OCI-LY7 (cell line): ENCODE data around the genes SLC51A and SENP5.

DNA sequence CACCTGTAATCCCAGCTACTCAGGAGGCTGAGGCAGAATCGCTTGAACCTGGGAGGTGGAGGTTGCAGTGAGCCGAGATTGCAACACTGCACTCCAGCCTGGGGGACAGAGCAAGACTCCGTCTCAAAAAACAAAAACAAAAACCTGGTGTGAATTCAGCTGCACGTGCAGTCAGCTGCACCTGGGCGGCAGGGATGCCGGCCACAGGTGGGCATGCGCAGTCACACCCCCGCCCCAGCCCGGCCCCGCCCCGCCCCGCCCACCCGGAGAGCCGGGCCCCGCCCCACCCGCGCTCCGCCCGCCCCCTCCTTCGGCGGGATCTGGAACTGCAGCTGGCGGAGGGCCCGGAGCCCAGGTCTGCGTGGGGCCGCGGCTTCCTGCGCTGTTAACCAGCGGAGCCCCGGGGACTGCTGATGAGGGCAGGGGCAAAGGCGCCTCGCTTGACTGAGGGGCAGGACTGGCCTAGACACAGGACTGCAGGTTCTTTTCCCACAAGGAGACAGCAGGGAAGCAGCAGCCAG lies 27.0 kb downstream of the MUC20 start:
- PRO-cap: no peak
- RAMPAGE, long total RNA: no peak

DNA sequence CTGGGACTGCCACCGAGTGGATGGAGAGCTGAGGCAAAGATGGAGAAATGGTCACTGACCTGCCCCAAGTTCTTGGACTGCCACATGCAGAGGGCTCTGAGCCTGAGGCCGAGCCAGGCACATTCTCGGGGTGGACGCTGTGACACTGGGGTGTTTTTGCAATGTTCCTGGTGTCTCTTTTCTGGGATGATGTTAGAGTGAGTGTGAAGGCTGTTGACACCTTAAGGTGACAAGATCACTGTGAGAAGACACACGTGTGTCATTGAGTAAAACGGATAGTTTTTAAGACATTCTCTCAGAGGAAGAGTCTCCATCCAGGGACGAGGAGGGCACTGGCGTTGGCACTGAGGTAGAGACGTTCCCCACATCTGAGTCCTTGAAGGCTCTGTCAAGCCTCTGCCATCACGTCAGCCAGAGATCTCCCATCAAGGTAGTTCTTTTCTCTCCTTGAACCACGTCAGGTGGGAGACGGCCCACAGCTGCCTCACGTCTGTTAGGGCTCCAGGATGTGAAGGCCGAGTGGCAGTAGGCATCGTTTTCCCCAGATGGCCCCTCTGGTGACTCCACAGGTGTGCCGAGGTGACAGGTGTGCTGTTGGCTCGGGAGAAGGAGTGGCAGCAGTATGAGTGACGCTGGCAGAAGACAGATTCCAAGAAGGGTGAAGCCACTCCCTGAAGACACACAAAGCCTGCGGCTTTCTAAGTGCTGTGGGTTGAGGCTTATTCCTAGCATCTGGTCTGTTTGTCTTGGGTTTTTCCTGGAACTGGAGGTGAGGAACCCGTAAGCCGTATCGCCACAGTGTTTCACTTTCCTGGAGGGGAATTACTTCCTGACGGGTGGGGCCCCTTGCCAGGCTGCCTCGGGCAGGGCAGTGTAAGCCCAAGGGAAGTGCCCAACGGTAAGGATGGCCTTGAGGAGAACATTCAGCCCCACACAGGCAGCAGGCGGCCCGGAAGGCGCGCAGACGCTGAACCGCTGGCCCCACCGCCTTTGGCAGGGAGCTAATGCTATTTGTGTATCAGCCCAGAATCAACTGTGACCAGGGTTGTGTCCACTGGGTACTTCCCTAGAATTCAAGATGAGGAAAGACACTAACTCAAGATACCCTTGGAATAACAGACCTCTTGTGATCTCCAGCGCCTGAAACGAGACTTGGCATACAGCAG lies 7.5 kb downstream of the MUC4 start:
- PRO-cap: no peak
- RAMPAGE, long total RNA: no peak

DNA sequence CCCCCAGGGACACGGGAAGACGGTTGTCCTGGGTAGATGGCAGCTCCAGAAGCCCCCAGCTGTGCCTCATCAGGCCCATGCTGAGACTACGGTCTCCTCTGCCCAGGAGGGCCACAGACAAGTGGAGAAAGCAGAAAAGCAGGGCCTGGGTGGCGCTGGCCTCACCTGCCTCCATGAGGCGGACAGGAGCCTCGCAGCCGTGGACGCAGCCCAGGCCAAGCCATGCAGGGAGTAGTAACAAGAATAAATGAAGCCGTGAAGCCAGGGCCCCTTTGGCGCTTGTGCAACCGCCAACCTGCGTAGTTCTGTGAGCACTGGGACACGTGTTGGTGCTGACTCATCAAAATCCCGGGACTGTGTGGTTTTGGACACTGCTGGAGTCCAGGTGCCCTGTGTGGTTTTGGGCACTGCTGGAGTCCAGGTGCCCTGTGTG lies 12.3 kb upstream of the MUC4 start:
- PRO-cap: no peak
- RAMPAGE, long total RNA: no peak

- PRO-cap: no peak
- RAMPAGE, long total RNA: no peak
Observed at GRCh38 chr3:195906729-195907599, 1.4 kb downstream of the TNK2 start.

- PRO-cap: no peak
- RAMPAGE, long total RNA: no peak
Observed at GRCh38 chr3:195961402-195961862, 53.1 kb upstream of the TNK2 start.

DNA sequence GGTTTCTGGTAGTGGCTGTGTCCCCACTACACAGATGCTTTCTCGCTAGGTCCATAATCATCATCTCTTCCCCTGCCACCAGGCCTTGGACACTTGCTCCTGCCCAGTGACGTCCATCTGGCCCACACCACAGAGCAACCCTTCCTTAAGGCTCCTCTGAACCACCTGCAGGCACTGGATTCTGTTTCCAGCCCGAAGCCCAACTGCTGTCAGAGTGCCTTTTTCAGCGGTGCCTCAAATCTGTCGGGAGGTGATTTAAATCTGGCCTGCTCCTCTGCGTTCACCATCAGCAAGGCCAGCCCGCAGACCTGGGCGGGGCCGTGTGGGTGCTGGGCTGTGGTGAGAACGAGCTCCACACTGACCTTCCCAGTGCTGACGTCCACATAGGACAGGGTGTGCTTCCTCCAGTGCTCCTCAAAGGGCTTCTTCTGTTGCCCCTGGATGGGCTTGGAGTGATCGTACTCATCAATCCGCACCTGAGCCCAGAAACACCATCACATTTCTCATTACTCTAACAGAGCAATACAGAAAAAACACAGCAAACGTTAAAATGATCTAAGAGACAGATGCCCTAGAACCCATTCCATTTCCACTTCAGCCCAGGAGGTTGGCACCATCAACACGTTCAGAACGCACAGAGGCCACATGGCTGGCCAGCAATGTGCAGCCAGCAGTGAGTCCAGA lies 56.9 kb upstream of the TNK2 start:
- PRO-cap: no peak
- RAMPAGE, long total RNA: no peak

- PRO-cap: no peak
- RAMPAGE, long total RNA: no peak
Observed at GRCh38 chr3:195970102-195970725, 61.9 kb upstream of the TNK2 start.

DNA sequence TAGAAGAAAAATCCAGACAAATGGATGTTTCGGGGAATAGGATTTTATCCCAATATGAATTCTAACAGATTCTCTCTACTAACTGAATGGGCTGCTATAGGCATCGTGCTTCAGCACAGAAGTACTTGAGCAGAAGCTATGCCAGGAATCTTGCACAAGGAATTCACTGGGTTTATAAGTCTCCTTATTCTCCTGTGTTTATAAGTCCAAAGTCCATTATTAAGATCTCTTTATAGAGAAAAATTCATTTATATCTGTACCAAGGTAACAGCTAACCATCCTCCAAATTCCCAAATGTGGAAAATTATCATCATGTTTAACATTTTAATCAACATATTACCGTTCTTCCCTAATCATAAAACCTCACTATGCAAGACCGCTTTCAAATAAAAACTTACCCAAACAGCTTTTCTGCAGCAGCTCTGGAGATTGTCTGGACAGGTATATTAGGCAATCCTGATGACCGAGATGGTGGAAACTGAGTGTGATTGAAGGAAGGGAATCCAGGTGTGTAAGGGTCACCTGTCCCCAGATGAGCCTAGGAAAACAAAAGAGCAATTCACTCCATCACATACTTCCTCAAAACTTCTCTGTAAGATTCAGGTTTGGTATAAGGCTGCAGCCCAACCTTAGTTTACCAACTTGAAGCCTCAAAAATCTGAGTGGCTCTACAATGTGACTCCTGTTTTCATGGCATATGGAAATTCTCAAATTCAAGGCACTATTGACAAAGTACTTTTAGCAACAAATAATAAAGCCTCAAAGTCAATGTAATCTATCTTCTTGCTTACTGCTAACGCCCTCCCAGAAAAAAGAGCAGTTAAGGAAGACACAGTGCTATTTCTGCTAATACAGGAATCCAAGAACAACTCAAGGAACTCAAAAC lies 14.5 kb downstream of the TFRC start:
- PRO-cap: no peak
- RAMPAGE, long total RNA: no peak

DNA sequence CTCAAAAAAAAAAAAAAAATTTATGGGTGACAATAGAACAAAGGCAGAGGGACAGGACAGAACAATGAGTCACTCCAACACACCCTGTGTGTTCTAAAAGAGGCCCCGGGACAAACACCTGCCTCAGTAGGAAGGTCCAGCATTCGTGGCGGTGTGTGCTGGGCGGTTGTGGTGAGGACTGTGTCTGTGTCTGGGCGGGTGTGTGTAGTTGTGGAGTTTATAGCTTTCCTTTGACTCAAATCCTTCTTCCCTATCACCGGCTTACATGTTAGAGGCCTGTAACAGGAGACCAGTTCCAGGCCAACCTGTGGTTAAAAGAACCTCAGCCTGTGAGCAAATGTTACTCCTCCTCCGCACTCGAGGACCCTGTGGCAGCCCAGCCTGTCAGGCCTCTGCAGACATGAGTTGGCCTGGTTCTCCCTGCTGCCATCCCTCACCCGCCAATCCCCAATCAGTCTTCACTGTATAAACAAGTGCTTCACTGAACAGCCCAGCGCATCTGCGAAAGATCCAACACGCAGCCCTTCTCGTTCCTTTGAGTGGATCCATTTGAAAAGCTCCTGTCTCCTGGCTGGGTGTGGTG lies 27.7 kb downstream of the ZDHHC19 start:
- PRO-cap: no peak
- RAMPAGE, long total RNA: no peak

DNA sequence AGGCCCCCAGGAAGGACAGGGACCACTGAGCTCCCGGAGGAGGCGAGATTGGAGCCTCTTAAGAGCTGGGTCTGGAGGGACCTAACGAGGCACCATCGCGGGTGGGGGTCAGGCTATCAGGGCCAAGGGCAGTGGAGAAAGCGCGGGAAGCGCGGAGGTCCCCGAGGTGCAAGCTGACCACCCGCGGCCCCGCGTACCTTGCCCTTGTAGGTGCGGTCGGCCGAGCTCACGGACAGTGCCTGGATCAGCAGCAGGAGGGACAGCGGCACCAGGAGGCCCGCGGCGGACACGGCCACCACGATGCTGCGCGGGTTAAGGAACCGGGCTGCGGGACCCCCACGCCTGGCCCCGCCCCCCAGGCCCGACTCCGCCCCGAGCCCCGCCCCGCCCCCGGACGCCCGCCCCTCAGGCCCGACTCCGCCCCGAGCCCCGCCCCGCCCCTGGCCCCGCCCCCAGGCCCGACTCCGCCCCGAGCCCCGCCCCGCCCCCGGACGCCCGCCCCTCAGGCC lies 3.9 kb downstream of the ZDHHC19 start:
- PRO-cap: no peak
- RAMPAGE, long total RNA: no peak

DNA sequence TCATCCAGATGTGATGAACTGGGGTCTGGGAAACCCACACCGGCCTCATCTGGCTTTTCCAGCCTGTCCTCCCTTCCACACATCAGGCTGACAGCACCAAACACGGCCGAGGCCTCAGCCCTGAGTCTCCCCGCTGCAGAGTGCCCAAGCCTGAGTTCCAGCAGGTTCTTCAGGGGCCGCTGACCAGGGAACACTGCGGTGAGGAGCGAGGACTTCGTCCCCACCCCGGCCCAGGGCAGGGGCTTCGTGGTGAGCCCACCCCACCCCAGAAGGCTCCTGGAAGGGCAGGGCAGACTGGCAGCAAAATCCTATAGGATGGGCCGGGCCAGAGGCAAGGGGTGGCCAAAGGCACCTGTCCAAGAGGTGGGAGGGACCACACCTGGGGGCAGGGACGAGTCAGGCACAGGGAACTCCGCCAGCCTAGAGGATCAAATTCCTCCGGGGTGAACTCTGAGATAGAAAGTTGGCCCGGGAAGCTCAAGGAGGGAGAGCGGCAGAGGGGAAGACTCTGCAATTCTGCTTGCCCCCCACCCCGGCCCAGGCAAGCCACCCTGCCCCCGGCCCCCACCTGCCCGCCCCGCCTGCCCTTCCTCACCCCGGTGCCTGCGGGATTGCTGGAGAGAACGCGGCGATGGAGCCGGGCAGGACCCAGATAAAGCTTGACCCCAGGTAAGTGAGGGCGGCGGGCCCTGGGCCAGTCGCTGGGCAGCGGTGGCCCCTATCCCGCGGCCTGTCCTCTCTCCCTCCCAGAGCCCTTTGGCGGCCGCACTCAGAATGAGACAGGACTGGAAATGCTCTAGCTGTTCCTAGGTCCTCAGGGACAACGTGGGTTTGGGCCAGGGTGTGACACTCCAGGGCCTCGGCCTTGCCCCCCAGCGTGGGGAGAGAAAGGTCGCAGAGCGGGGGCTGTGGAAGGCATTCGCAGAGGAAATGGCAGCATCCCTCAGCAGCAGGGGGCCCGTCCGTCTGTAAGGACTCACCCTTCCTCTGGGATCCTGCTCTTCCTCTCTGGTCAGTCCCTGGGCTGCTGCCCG lies at the start of gene SLC51A:
Gene SLC51A (plus strand): TSS at position 453 of the 1,034 bp plus-strand sequence.
- PRO-cap: no peak
- RAMPAGE, long total RNA: no peak

DNA sequence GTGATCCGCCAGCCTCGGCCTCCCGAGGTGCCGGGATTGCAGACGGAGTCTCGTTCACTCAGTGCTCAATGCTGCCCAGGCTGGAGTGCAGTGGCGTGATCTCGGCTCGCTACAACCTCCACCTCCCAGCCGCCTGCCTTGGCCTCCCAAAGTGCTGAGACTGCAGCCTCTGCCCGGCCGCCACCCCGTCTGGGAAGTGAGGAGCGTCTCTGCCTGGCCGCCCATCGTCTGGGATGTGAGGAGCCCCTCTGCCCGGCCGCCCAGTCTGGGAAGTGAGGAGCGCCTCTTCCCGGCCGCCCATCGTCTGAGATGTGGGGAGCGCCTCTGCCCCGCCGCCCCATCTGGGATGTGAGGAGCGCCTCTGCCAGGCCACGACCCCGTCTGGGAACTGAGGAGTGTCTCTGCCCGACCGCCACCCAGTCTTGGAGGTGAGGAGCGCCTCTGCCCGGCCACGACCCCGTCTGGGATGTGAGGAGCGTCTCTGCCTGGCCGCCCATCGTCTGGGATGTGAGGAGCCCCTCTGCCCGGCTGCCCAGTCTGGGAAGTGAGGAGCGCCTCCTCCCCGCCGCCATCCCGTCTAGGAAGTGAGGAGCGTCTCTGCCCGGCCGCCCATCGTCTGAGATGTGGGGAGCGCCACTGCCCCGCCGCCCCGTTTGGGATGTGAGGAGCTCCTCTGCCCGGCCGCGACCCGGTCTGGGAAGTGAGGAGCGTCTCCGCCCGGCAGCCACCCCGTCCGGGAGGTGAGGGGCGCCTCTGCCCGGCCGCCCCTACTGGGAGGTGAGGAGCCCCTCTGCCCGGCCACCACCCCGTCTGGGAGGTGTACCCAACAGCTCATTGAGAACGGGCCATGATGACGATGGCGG lies 27.7 kb downstream of the SLC51A start:
- PRO-cap: no peak
- RAMPAGE, long total RNA: no peak

DNA sequence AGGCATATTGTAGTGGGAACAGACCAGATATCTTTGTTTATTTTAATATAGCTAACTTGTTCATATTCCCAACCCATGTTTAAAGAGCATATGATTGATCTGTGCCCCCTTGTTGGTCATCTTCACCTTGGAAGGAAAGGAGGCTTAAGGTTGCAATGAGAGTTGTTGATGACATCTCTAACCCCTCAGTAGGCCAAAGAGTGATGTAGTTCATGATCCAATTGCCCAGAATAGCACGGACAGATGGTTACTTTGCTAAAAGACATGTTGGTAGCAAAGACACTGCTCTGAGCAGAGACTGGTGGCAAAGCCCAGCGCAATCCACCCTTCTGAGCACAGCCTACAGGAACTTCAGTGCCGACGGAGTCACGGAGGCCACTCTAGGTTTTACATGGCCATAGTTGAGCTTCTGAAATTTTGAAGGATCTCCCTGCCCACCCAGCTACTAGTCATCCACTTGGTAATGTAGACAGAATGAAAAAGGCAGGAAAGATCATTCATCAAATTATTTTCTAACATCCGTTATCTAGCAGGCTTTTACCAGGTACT lies 21.8 kb downstream of the FBXO45 start:
- PRO-cap: no peak
- RAMPAGE, long total RNA: no peak

GRCh38 chr3:196659940-196660956 lies 20.8 kb downstream of the NRROS start:
- PRO-cap: no peak
- RAMPAGE, long total RNA: no peak

GRCh38 chr3:196741335-196741677 lies 1.6 kb downstream of the PAK2 start:
- PRO-cap: no peak
- RAMPAGE, long total RNA: no peak

DNA sequence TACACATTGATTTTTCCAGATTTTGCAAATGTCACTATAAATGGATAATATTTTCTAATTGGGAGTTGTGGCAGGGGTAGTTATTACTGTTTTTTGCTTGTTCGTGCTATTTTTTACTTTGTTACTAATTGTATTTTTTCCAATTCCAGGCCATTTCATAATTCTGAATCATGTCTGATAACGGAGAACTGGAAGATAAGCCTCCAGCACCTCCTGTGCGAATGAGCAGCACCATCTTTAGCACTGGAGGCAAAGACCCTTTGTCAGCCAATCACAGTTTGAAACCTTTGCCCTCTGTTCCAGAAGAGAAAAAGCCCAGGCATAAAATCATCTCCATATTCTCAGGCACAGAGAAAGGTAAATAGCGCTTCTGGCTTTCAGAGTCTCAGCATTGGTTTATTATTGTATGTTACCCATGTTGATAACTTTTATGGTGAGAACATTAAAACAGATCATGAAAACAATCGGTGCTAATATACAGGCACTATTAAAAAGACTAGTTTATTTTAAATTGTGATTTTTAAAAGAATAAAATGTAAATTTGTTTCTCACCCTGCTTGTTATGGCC lies 42.9 kb downstream of the PAK2 start:
- PRO-cap: no peak
- RAMPAGE, long total RNA: no peak

DNA sequence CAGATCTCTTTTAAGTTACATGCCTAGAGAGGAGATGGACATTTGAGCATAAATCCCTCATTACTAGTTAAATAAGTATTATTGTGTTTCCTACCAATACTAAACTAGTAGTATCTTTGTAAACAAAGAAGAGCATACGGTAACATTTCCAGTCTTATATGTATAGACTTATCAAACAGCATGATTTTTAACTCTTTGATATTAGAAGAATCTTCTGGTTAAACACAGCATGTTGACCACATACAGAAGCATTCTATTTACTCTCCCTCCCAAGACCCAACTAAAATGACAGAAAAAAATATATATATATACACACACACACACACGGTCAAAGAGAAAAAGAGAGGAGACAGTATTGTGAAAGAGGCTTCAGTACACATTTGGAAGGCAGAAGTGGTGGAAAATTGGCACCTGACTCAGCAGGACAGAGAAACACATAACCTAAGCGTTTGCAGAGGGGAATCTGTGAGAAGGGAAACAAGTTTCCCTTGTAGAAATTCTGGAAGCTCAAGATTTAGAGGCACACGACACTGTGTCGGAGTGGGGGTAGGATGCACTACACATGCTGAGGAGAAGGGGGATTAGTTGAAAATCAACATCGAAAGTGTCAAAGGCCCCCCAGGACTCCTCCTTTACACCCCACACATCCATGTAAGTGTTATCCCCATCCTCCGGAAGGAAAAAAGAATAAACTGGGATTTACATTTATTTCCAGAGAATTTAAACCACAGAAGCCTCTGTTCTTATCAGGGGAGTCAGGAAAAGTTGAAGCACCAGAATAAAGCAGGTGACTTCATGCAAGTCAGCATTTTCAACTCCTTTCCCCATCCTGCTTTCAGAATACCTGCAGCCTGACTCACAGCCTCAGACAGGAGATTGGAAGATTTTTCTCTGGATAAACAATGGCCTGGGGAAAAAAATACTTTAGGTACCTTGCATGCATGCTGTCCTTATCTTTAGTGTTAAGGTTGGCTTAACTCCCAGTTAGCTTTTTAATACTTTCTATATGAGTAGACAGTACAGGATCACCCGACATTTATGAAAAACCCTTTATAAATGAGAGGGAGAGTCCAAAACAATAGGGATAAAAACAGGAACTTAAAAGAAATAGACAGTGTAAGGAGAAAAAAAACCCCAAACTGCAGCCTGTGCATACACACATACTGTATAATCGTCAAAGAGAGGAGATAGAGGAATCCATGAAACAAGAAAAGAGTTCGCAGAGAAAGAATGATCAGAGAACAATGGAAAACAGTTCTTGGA lies 53.3 kb downstream of the PAK2 start:
- PRO-cap: no peak
- RAMPAGE, long total RNA: no peak

DNA sequence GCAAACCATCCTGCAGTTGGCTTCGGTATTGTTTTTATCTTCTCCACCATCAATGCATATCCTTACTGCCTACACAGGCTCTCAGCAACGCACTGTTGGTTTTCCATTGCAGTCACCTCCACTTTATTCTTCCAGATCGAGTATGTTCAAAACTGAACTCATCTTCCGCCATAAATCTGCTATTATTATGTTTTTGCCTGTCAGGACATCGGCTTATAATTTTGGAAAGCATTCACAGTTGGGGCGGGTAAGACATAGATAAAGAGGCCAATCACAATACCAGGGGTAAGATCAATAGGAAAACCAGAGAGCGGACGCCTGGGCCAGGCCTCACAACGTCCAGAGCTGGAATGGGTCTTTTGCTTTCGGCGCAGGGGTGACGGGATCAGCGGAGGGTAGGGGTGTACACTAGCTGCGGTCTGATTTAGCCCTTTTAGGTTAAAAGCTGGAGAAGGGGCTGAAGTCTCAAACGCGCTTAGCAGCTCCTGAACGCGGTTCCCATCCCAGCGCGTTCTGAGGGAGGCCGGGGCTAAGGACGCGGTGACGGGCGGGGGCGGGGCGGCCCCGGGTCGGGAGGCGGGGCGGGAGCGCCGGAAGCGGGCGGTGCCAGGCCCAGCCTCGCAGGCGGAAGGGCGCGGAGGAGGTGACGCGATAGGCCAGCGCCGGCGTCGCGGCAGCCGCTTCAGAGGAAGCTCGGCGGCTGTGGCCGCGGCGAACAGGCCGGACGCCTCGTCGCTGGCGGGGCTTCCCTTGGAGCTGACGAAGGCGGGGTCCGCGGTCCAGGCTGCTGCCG lies at the start of gene SENP5:
Gene SENP5 (plus strand): TSS at position 685 of the 793 bp plus-strand sequence.
- PRO-cap: bidirectional peak, plus-strand start at position 685 of the sequence, minus-strand start at position 515 of the sequence
- RAMPAGE, long total RNA: no peak

DNA sequence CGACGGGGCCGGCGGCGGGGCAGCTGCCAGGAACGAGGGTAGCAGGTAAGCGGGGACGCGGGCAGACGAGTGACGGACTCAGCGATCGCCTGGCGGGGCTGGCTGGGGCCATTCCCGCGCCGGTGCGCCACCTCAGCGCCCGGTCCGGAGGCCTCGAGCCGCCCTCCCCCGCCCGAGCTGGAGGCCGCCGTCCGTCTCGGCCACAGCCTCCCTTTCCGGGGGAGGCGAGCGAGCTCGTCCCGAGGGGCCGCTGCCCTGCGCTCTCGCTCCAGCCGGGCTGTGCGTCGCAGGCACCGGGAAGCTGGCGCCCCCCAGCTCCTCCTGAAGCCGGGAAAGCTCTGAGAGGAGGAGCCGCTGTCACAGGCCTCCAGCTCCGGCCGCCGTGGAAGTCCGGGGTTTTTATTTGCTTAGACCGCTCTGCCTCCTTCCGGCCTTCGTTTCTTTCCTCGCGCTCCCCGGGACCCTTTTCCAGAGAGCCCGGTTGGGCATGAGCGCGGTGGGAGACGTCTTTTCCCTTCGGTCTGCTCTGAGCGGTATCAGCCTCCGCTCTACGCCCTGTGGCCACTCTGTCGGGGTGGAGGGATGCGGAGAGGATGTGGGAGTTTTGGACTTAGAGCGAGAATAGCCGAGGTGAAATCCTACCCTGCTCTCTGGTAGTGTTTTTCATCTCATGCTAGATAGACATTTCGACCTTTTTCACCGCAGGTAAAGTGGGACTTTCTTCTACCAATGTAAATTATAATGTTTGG lies 483 bp downstream of the SENP5 start:
- PRO-cap: unidirectional peak, plus-strand start at position 203 of the sequence; unidirectional peak, minus-strand start at position 340 of the sequence
- RAMPAGE, long total RNA: no peak

DNA sequence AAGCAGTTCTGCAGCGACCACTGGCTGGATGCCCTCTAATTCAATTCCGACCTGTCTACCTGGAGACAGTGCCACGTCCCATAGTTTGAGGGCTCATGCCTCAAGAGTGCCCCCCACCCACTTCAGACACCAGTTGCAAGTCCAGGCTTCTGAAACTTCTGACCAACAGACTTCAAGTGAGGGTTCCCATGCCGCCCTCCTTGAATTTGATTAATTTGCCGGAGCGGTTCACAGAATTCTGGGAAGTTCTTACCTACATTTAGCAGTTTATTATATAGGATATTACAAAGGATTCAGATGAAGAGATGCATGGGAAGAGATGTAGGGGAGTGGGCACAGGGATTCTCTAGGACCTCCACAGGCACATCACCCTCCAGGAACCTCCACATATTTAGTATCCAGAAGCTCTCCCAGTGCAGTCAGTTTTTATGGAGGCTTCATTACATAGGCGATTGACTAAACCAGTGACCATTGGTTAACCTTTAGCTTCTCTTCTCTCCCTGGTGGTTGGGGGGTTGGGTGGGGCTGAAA lies 36.9 kb downstream of the NCBP2 start:
- PRO-cap: no peak
- RAMPAGE, long total RNA: no peak